ENCODE measurements around the genes AK4 and IL12RB2.

GRCh38 chr1:64960328-64961130 lies 5.8 kb downstream of the JAK1 start:
- PRO-cap = no peak
- RAMPAGE, long total RNA, 3 experiments = no peak in any of the 3 experiments

- PRO-cap = no peak
- RAMPAGE, long total RNA, 3 experiments = no peak in any of the 3 experiments
These were observed 881 bp downstream of the JAK1 start for GRCh38 chr1:64965466-64965869.

DNA sequence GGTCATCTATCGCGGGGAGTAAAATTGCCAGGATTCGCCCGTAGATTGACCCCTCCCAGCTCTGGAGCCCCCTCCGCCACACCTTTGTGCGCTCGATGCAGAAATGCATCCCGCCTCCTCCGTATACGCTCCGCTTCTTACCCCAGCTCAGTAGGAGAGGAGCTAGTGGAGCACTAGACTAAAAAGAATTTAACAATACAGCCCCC lies 353 bp upstream of the JAK1 start:
- PRO-cap = no peak
- RAMPAGE, long total RNA, 3 experiments = no peak in any of the 3 experiments

GRCh38 chr1:65147421-65148368 lies at the start of gene AK4:
AK4 (plus strand) TSS chr1:65148203.
- PRO-cap = unidirectional peak, plus-strand start at chr1:65147591; unidirectional peak, plus-strand start at chr1:65147622; unidirectional peak, plus-strand start at chr1:65148203
- RAMPAGE, long total RNA, 3 experiments = start-site peak on the plus strand in 3 of 3 experiments, at chr1:65147589-65148181 at its widest, 6 to 23 reads per replicate

DNA sequence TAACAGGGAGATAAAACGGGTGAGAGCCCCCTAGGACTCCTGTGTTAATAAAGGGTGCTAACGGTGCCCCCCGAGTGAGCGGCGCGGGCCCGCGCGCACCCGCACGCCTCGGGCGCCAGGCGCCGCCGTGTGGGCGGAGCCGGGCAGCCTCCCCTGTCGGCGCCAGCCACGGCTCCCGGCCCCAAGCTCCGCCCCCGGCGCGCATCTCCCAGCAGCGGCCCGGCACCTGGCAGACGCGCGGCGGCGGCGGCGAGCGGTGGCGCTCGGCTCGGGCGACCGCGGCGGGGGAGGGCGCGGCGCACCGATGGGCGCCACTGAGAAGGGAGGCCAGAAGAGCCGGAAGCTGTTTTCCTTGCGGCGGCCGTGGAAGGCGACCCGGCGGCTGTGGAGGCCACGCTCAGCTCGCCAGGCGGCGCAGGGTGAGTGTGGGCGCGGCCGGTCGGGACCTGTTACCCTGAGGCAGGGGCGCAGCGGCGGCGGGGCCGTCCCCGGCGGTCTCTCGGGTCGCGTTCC lies 55.1 kb upstream of the DNAJC6 start:
- PRO-cap = bidirectional peak, plus-strand start at position 232 of the sequence, minus-strand start at position 131 of the sequence
- RAMPAGE, long total RNA, 3 experiments = no peak in any of the 3 experiments

GRCh38 chr1:65265285-65266443 lies 43.7 kb upstream of the DNAJC6 start:
- PRO-cap = no peak
- RAMPAGE, long total RNA, 3 experiments = no peak in any of the 3 experiments

GRCh38 chr1:65469087-65469623 lies 48.7 kb downstream of the LEPR start:
- PRO-cap = no peak
- RAMPAGE, long total RNA, 3 experiments = no peak in any of the 3 experiments

- PRO-cap = no peak
- RAMPAGE, long total RNA, 3 experiments = no peak in any of the 3 experiments
These were observed 60.3 kb downstream of the LEPR start for GRCh38 chr1:65480417-65481470.

- PRO-cap = no peak
- RAMPAGE, long total RNA, 3 experiments = no peak in any of the 3 experiments
These were observed 63.9 kb downstream of the LEPR start for GRCh38 chr1:65484335-65484886.

DNA sequence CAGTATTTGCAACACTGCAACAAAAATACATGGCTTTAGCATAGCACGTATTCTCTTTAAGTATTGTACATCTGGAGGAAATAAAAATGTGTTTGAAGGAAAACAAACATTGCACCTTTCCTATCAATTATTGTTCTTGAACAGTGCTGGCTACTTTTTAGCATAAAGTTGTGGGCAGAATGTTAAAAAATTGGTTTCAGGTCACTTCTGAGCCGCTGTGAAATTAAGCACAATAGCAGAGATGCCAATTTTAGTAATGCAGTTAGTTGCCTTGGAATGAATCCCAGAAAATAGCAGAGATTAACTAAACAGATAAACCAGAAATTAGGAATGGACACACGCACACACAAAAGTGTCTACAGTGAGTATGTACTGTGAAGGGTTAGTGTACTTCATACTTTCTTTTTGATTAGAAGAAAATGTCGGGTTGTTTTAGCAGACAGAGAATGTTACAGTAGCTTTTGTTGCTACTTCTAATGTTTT lies 106.6 kb downstream of the LEPR start:
- PRO-cap = no peak
- RAMPAGE, long total RNA, 3 experiments = no peak in any of the 3 experiments

DNA sequence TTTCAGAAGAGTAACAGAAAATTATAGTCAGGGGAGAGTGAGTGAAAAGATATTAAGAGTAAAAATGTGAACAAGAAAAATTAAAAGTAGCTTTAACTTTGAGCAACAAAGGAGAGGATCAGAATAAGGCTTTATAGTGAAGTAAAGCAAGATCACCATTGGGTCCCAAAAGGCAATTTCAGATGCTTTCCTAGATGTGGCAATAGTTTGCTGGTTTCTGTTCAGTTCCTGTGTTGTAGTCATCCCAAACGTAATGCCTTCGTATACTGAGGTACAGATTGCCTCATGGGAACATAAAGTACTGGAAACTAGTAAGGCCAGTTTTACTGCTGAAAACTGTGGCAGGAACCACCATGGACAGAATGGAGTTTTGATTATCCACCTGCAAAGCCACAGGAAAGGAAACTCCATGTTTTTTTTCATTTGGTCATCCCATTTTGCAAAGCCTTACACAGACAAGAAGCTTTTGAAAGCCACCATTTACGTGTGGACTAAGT lies 283.5 kb upstream of the SGIP1 start:
- PRO-cap = no peak
- RAMPAGE, long total RNA, 3 experiments = no peak in any of the 3 experiments

DNA sequence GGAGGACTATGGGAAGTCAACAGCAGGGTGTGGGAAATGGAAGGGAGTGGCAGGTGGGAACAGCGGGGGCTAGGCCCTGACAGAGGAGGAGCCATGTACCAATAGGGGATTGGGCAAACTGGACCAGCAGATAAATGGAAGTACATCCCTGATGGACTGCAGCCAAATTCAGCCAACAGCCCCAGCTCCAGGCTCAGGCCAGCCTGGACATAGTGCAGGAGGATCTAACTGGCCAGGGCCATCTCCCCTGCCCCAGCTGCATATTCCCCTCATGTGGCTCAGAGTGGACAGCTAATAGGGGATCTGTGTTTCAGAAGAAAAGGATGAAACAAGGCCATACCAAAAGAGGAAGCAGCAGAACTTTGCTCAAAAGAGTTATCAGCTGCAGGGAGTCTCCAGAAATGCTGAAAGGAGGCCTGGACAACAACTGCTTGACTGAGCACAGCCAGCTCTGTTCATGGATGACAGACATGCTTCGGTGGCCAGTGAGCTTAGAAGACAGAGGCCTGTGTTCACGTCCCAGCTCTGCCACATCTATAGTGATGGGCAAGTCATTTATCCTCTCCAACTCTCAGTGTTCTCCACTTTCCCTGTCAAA lies 140.1 kb upstream of the SGIP1 start:
- PRO-cap = no peak
- RAMPAGE, long total RNA, 3 experiments = no peak in any of the 3 experiments

- PRO-cap = no peak
- RAMPAGE, long total RNA, 3 experiments = no peak in any of the 3 experiments
These were observed 12.9 kb upstream of the DYNLT5 start for GRCh38 chr1:66739216-66739943.

- PRO-cap = no peak
- RAMPAGE, long total RNA, 3 experiments = no peak in any of the 3 experiments
These were observed 5.9 kb downstream of the DYNLT5 start for GRCh38 chr1:66758025-66758748.

DNA sequence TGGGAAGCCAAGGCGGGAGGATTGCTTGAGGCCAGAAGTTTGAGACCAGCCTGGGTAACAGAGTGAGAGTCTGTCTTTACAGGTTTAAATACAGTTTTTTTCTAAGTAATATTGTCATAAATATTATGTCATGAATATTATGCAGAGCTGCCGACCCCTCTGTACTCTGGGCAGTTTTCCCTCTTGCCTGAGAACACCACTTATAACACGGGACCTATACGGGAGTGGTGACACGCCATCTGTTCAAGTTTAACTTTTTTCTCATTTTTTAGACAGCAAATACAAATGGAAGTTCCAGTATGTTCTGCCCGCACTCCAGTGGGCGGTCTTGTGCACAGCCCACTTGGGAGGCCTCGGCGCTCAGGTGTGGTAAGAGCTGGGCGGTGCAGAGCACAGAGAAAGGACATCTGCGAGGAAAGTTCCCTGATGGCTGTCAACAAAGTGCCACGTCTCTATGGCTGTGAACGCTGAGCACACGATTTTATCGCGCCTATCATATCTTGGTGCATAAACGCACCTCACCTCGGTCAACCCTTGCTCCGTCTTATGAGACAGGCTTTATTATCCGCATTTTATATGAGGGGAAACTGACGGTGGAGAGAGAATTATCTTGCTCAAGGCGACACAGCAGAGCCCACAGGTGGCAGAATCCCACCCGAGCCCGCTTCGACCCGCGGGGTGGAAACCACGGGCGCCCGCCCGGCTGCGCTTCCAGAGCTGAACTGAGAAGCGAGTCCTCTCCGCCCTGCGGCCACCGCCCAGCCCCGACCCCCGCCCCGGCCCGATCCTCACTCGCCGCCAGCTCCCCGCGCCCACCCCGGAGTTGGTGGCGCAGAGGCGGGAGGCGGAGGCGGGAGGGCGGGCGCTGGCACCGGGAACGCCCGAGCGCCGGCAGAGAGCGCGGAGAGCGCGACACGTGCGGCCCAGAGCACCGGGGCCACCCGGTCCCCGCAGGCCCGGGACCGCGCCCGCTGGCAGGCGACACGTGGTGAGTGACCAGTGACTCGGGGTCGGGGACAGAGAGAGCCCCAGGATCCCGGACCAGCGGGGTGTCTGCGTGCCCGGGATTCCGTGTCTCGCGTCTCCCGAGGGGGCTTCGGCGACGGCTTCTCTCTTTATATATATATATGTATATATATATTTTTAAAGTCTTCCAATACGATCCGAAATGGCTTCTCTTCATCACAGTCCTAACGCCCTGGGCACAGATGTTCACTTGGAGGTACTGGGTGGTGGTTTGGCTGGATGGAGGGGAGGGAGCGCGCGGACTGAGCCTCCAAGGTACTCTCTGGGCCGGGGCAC lies at the start of gene IL12RB2:
Gene IL12RB2 (plus strand): TSS at position 894 of the 1,302 bp plus-strand sequence.
- PRO-cap = unidirectional peak, plus-strand start at position 416 of the sequence; bidirectional peak, plus-strand start at position 926 of the sequence, minus-strand start at position 918 of the sequence
- RAMPAGE, long total RNA, 3 experiments = start-site peak on the plus strand in 3 of 3 experiments, centred at positions 911 to 916 of the sequence, 60 to 172 reads per replicate

DNA sequence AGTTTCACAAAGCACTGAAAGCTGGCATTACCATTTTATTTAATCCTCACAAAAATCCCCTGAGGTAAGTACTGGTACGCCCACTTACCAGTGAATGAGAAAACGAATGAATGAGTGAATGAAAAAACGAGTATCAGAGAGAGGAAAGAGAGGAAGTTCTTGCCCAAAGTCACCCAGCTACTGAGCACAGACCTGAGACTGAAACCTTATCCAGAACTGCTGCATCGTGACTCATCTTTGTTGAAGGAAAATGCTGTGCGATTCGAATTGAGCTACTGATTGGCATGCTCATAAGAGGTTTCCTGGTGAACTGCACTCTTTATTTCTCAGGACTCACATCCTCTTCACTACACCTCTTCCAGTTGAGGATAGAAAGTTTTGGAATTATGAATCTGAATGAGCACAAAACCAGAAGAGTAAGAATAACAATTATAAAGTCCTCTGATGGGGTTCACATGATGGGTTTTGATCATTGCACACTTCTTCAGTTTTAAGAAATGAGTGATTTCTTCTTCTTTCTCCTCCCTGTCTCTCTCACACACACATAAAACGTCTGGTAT lies 32.0 kb downstream of the IL12RB2 start:
- PRO-cap = unidirectional peak, minus-strand start at position 182 of the sequence
- RAMPAGE, long total RNA, 3 experiments = no peak in any of the 3 experiments

- PRO-cap = bidirectional peak, plus-strand start at chr1:67429410, minus-strand start at chr1:67429172
- RAMPAGE, long total RNA, 3 experiments = no peak in any of the 3 experiments
These were observed 1.3 kb downstream of the SERBP1 start for GRCh38 chr1:67428790-67429471.

DNA sequence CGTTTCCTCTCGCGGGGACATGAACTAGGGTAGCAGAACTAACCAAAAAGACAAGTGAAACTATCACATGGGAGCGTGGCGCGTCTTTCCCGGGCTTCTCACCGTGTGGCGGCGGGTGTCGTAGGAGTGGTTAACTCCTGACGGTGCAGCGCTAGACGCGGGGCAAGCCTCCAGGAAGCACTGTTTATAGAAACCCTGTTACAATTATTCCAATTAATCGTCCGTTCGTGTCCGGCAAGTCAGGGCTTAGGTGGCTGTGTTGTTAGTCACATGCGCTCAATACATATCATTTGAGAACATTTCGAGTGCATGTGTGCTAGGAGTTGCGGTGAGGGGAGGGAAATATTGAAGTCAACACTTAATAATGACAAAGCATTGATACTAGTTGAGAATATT lies 780 bp upstream of the SERBP1 start:
- PRO-cap = bidirectional peak, plus-strand start at position 154 of the sequence, minus-strand start at position 107 of the sequence
- RAMPAGE, long total RNA, 3 experiments = no peak in any of the 3 experiments

DNA sequence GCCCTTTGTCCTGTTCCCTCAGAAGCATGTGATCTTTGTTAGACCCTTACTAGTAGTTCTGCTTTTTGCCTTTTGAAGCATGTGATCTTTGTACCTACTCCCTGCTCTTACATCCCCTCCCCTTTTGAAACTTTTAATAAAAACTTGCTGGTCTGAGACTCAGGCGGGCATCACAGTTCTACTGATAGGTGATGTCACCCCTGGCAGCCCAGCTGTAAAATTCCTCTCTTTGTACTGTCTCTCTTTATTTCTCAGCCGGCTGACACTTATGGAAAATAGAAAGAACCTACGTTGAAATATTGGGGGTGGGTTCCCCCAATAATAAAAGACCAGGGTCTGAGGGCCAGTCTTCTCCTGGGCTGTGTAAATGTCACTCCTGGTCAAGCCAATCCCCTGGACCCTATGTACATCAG lies 83.9 kb upstream of the SERBP1 start:
- PRO-cap = no peak
- RAMPAGE, long total RNA, 3 experiments = no peak in any of the 3 experiments

DNA sequence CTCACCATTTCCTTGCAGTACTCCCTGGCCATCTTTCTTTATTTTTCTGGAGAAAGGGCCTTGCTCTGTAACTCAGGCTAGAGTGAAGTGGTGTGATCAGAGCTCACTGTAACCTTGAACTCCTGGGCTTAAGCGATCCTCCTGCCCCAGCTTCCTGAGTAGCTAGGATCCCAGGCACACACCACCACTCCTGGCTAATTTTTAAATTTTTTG lies 94.8 kb upstream of the SERBP1 start:
- PRO-cap = no peak
- RAMPAGE, long total RNA, 3 experiments = no peak in any of the 3 experiments

Measured in gastrocnemius medialis (tissue), 3 donors.